Thoracic aorta endothelial cell (primary cell): ENCODE measurements around a stretch of chr10.

- CAGE, long polyA plus RNA: no peak
Measured at GRCh38 chr10:75521995-75522530, 90.6 kb downstream of the LRMDA start.

GRCh38 chr10:75522952-75523463, 91.6 kb downstream of the LRMDA start:
- CAGE, long polyA plus RNA: no peak

GRCh38 chr10:75555422-75555866, 124.0 kb downstream of the LRMDA start:
- CAGE, long polyA plus RNA: no peak

DNA sequence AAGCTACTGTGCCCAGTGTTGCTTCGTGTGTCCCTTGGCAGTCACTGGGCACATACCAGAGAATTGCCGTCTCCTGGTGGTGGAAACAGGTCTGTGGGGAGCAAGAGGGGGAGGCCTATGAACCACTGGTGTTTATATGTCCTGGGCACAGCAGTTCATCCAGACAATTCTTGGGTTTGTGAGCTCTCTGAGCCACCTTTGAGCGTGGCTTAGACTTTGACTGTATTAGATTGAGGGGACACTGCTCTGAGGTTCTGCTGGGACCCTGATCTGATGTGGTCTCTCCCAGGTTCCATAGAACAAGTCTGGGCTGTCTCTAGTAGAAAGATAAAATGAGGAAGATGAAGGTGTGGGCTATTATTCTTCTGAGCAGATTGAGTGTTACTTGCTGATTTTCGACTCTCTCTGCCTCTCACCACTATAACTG, 190.1 kb downstream of the LRMDA start:
- CAGE, long polyA plus RNA: no peak

DNA sequence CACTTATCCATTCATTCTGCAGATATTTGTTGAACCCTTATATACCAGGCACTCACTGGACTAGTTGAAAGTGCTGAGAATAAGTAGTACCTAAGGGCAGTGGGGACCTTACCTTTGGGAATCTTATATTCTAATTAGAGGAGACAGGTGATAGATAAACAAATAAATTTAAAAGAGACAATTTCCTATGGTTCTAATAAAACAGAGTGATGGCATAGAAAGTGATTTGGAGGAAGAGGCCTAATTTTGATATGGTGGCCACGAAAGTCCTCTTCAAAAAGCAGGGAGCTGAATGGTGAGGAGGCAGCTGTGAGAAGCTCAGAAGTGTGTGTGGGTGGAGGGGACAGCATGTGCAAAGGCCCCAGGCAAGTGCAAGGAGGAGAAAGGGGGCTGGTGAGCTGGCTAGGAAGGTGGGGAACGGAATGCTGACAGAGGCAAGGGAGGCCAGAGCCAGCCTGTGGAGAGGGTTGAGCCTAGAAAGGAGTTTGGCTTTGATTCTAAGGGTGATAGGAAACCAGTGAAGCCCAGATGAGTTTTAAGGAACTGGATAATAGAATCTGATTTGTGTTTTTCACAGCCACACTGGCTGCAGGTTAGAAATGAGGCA, 321.9 kb downstream of the LRMDA start:
- CAGE, long polyA plus RNA: no peak

GRCh38 chr10:75929518-75930130, 498.2 kb downstream of the LRMDA start:
- CAGE, long polyA plus RNA: no peak

DNA sequence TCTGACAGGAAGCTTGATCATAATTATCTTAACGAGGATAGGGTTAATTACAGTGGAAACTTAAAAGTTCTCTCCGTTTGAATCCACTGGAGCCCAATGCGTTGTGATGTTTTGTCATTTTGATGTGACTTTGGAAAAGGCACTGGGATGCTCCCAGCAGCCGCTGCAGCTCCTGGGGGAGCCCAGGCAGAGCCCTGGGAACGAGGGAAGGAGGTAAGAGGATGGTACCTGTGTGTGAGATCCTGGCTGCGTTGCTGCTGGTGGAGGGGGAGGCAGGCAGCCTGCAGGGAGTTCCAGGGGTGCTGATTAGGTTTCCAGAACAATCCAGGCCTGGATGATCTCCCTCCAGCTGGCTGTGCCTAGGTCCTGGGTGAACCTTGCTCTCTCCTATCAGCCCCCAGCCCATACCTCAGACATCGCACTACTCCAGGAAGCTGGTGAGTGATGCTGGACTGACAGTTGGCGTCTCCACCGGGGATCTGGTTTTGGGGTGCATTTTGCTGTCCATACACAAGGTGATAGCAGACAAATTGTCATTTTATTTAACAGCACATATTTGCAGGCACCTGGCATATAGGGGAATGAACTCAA, 601.1 kb downstream of the LRMDA start:
- CAGE, long polyA plus RNA: no peak

DNA sequence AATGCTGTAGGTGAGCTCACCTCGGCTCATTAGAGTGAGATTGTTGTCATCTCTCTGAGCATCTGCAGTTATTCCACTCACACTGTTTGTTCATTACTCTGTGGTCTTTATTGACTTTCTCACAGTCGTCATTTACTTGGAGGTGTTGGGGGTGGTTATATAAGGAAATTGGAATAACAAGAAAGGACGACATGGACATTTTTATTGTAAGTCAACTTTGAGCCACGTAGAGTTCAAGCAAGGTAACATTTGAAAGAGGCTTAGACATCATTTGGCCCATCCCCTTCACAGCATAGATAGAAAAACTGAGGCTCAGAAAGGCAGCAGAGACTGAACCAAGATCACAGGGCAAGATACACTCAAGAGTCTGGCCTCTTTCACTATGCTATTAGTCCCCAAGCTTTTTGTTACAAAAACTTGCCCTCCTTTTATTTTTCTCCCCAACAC, 620.0 kb downstream of the LRMDA start:
- CAGE, long polyA plus RNA: no peak

GRCh38 chr10:76116744-76117270, 685.4 kb downstream of the LRMDA start:
- CAGE, long polyA plus RNA: no peak

DNA sequence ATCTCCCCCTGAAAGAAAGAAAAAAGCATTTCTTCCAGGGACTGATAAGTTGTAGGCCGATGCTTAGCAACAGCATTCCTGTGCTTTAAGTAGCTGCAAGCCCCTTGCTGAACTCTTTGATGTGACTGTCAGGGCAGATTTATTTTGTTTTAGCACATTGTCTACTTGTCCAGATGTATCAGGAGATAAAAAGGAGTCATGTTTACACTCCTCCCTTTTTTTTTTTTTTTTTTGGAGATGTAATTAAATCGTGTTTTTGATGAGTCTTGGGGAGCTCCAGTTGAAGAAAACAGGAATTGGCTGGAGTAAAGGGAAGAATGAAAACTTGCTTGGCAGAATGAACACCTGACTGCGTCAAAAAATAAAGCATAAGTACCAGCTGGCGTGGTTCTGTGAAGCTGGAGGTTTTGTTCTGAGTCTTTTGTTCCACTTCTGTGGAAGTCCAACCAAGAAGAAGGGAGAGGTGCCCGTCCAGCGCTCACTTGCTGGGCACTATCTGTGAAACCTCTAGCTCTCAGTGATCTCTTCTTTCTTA, 871.6 kb downstream of the LRMDA start:
- CAGE, long polyA plus RNA: no peak

- CAGE, long polyA plus RNA: no peak
Measured at GRCh38 chr10:76780100-76780357, 857.6 kb downstream of the KCNMA1 start.

DNA sequence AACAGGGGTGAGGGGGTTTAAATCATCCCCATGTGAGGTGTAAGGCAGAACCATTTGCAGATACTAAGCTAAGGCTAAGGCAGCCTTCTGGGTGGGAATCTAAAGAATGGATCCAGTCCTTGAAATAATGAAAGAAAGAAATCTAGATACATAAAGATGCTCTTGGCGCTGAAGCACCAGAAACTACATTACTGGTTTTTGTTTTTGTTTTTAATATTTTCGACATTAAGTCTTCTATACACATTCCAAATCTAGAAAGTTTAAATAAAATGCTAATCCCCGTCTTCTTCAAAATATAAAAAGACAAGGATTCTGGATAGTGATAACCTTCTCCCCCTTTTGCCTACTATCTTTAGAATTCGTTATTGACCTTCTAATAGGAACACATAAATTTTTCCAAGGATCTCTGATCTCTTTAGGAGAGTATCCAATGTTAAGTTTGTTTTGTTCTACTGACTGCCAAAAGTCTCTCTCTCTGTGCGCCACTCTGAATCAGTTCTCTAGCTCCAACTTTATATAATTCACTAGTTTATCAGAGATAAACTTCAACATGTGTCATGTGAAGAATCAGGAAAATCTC, 615.8 kb downstream of the KCNMA1 start:
- CAGE, long polyA plus RNA: no peak

GRCh38 chr10:77041571-77042305, 595.9 kb downstream of the KCNMA1 start:
- CAGE, long polyA plus RNA: no peak

GRCh38 chr10:77387476-77387845, 250.1 kb downstream of the KCNMA1 start:
- CAGE, long polyA plus RNA: no peak

- CAGE, long polyA plus RNA: no peak
Measured at GRCh38 chr10:77501221-77501489, 136.5 kb downstream of the KCNMA1 start.

- CAGE, long polyA plus RNA: no peak
Measured at GRCh38 chr10:77552101-77552636, 85.4 kb downstream of the KCNMA1 start.

DNA sequence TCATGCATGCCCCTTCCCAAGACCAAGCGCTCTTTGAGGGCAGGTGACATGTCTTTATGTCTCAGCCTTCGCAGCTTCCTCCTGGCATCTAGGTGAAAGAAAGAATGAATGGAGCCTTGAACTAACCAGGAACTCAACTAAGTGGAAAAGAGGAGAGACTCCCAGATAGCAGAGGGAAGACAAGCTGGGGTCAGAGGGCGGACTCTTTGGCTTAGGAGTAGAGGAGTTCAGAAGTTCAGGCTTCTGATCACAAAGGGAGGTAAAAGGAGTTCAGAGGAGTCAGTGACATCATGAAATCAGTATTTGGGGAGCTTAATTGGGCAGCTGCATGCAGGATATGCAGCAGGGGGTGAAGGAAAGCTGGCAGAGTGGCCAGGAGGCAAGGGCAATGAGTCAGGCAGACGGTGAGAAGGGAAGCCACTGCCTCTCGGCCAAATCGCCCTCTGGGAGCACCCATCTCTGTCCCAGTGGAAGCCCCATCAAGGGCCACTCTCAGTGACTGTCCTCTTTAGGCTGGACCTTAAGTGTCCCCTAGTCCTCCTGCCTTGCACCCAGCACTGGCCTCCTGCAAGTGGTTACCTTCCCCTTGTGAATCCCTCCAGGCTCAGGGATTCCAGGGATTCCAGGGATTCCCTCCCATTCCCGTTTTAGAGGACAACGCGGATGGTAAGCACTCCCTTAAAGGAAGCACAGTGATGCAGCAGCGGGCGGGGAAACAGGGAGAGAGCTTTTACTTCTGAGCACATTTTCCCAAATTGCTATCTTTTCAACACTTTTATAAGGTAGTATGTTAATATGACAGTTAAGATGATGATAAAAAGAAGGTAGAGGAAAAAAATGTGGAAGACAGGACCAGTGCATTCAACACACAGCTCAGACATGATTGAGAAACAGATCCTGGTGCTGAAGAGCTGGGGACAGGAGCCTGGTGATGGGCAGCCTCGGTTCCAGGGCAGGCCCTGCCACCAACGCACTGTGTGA, 72.7 kb downstream of the KCNMA1 start:
- CAGE, long polyA plus RNA: no peak

GRCh38 chr10:77606507-77607344, 30.9 kb downstream of the KCNMA1 start:
- CAGE, long polyA plus RNA: no peak

- CAGE, long polyA plus RNA: no peak
Measured at GRCh38 chr10:77927410-77927869, 885 bp upstream of the DLG5 start.

- CAGE, long polyA plus RNA: no peak
Measured at GRCh38 chr10:77988706-77989148, 40.6 kb downstream of the POLR3A start.